ENCODE results near the genes AGTPBP1, NAA35, SPATA31E1 and NXNL2.

DNA sequence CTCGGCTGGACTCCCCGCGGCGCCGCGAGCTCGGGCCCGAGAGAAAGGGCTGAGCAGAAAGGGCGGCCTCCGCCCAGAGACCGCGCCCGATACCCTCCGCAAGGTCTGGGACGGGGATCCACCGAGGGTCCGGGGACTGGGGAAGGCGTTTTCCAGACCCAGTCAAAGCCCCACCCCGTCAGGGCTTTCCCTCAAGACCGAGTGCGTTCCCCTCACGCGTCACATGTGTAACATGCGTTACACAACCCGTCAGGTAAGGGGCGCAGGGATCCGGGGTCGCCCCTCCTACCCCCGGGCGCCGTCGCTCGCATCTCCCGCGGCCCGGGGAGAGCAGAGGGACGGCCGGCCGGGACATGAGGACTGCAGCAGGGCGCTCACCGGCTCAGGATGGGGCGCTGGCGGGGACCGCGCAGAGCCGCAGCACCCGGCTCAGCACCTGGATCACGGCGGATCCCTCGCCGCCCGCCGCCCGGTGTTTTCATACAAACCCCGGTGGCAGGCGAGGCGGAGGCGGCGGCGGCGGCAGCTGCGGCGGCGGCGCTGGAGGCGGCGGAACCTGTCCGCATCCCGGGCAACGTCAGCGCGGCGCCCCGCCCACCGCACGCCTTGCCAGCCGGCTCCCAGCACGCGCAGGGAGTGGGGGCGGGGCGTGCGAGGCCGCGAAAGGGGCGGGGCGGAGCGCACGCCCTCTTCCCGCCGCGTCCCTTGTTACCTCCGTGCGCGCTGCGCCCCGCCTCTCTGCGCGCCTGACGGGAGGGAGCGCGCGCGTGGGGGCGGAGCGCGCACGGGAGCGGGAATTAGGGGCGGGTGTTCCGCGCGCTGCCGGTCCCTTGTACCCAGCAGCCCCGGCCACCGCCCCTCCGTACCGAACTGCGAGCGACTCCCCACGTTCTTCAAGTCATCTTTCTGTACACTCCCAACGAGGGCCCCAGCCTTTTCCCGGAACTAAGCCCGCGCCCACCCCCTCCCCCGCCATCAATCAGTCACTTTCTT is at the start of gene AGTPBP1:
Gene AGTPBP1, minus strand, starts transcription at position 558 of the 993 bp plus-strand sequence.
- RRBS, result 3% methylated on average over 46 of the region's 125 CpGs

DNA sequence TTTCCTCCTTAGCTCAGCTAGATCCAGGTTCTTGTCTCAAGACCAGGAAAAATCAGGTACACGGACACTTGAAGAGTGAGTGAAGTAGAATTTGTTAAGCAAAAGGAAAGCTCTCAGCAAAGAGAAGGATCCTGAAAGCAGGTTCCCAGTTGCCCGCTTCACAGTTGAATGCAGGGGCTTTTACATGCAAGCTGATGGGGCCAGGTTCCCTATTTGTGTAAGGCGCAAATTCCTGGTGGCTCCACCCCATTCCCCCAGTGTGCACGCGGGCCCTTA is 2.6 kb upstream of the AGTPBP1 start:
- RRBS, result no CpG with 5 or more reads among the region's 5 CpGs

DNA sequence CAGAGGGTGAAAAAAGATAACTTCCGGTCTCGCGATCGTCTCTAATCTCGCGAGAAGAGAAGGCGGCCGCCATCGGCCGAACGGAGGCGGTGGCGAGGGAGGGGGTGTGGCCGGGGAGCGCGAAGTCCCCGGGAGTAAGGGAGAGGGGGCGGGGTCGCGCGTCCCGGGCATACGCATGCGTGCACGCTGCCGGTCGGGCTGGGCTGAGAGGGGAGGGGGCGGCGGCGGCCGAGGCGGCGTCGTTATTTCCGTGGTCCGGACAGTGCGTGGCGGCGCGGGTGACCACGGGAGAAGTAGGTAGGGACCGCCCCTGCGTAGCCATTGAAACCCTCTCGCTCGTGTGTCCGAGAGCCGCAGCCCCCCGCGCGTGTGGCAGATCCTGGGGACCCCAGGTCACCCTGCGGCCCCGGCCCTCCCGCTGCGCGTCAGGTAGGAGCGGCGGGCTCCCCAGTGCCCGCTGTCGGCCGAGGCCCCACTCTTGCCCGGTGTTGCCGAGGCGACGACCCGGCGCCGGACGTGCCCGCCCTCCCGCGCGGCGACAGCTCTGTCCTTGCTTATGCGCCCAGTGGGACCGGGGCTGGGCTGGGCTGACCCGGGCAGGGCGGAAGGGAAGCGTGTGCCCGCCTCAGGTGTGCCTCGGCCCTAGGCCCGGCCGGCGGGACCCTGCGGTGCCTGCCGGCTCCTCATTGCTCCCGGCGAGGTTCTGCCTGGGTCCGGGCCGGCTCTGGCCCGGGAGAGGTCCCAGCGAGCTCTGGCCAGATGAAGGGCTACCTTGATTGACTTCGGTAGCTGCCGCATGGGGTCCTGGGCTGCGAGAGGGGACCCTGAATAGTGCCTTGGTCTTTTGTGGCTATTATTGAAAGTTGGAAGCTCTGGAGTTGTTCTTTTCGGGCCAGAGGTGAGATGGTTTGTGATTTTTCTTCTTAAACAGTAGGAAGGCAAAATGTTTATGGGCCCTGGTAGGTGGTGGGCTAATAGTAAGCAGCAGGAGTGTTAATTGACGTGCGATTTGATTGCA is at the start of gene NAA35:
Gene NAA35, plus strand, starts transcription at position 170 of the 1,018 bp plus-strand sequence.
- RRBS, result 1% methylated on average over 52 of the region's 97 CpGs

DNA sequence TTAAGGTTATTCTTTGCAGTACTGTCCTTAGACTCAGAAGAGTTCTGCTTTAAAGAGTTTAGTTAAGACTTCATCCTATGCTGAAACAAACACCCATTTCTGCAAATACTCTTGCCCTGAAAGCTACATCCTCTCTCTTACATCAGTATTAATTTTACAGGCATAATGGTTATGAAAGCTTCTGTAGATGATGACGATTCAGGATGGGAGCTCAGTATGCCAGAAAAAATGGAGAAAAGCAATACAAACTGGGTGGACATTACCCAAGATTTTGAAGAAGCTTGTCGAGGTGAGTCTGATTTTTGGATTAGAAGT is 1.0 kb downstream of the NAA35 start:
- RRBS, result no CpG with 5 or more reads among the region's 2 CpGs

DNA sequence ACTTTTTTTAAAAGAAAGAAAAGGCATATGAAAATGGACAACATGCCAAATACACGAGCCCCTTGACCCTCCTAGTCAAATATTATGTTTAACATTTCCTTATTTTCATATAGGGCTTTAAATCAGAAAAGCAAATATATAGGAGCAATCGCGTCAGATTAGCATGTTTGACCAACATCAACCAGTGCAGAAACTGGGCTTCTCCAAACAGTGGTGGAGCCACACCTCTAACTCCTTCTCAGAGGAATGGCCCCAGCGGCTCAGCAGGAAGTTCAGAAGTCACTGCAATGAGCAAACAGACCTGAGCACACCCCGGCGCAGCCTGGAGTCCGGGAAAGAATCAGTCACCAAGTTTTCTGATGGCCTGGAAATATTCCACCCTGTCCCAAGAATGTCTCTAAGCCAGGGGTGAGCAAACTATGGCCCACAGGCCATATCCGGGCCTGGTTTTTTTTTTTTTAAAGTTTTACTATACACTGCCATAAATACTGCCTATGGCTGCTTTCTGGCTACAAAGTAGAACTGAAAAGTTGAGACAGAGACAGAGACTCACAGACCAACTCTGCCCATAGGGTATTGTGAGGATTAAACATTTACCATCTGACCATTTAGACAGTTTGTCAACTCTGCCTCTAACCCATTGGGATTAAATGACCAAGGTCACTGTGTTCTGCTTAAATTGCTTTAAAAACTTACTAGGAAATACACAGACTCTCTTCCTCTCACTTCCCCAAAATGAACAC is 5.5 kb downstream of the GOLM1 start:
- RRBS, result no CpG with 5 or more reads among the region's 8 CpGs

DNA sequence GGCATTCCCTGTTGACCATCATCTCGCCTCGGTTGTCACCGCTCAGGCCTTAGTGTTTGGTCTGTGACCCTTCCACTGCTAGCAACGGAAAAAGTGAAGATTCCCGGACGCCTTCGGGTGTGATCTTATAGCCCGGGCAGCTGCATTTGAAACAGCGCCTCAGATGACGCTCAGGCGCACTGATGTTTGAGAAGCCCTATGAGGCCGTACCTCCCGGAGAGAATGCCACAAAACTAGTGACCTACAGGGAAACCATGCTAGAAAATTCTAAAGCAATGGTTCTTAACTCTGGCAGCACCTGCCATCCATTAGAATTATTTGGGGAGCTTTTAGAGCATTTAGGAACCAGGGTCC is 668 bp upstream of the GOLM1 start:
- RRBS, result 5% methylated on average over 5 of the region's 13 CpGs

GRCh38 chr9:86286864-86287387 is 4.6 kb upstream of the ISCA1 start:
- RRBS, result no CpG with 5 or more reads among the region's 6 CpGs

- RRBS, result no CpG with 5 or more reads among the region's 3 CpGs
Observed at GRCh38 chr9:86355675-86356125, 1.5 kb upstream of the TUT7 start.

DNA sequence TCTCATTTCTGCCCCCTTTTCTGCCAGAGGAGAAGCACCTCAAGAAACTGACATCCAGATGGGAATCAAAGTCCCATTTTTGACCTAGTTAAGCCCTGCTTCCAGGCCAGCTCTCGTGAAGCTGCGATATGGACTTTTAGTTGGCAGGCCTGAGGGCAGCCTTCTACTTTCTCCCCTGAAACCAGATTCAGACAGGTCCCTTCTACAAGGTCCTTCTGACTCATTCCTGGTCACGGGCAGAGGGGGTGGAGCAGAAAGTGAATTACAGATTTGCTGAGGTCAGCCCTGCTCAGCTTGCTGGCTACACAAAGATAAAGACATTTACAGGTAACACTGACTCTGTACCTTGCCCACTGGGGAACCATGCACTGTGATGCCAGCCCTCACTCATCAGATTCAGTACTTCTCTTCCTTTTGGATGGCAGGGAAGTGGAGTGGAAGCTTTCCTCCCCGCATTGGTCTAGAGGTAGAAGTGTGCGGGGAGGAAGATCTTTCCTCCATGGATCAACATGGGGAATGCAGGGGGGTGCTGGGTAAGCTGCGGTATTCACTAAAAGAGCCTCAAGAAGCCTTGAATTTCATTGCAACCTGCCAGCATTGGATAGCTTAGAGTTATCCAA is 52.9 kb upstream of the TUT7 start:
- RRBS, result no CpG with 5 or more reads among the region's 6 CpGs

GRCh38 chr9:86948292-86949119 is 1.2 kb upstream of the GAS1 start:
- RRBS, result 2% methylated on average over 7 of the region's 37 CpGs

DNA sequence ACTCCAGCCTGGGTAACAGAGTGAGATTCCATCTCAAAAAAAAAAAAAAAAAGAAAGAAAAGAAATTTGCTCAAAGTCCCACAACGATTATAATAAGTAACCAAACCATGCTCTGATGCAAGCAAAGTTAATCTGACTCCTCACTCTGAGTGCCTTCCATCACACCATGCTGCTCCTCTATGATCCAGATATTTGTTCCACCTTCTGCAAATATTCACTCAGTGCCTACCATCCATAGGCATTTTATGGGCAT is 93.3 kb upstream of the DAPK1 start:
- RRBS, result no CpG with 5 or more reads among the region's 1 CpG

DNA sequence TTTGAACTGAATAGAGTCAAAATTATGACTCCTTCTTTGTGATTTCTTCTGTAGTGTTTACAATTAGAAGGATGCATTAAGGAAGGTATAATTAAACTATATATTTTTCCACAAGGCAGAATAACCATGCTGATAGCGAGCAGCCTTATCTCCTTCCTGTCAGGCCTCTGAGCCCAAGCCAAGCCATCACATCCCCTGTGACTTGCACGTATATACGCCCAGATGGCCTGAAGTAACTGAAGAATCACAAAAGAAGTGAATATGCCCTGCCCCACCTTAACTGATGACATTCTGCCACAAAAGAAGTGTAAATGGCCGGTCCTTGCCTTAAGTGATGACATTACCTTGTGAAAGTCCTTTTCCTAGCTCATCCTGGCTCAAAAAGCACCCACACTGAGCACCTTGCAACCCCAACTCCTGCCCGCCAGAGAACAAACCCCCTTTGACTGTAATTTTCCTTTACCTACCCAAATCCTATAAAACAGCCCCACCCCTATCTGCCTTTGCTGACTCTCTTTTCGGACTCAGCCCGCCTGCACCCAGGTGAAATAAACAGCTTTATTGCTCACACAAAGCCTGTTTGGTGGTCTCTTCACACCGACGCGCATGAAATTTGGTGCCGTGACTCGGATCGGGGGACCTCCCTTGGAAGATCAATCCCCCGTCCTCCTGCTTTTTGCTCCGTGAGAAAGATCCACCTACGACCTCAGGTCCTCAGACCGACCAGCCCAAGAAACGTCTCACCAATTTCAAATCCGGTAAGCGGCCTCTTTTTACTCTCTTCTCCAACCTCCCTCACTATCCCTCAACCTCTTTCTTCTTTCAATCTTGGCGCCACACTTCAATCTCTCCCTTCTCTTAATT is 86.9 kb upstream of the DAPK1 start:
- RRBS, result no CpG with 5 or more reads among the region's 21 CpGs

DNA sequence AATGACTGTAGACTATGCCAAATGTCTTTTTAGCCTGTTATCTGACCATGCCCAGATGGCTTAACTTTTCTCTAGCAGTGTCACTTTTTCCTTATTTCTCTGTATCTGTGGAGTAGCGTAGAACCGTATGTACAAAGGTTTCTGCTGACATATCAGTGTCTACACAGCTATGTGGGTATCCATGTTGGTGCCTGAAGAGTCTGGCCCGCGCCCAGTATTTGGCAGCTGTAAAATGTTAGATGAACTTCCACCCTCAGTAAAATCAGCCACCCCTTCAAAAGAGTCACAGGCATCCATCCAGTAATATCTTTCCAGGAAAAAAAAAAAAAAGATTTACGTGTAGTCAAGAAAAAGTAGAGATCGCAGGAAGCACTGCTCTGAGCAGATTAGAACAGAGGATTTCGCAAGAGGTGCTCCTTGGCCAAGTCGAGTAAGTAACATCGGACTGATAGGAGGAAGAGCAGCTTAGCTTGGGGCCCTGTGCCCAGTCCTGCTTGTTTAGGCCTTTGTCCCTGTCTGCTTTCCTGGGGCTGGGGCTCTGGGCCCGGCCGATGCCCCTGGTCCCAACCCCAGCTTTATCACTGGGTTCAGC is 21.0 kb downstream of the DAPK1 start:
- RRBS, result no CpG with 5 or more reads among the region's 11 CpGs

GRCh38 chr9:87643079-87643681 is 82.7 kb upstream of the CTSL start:
- RRBS, result no CpG with 5 or more reads among the region's 9 CpGs

DNA sequence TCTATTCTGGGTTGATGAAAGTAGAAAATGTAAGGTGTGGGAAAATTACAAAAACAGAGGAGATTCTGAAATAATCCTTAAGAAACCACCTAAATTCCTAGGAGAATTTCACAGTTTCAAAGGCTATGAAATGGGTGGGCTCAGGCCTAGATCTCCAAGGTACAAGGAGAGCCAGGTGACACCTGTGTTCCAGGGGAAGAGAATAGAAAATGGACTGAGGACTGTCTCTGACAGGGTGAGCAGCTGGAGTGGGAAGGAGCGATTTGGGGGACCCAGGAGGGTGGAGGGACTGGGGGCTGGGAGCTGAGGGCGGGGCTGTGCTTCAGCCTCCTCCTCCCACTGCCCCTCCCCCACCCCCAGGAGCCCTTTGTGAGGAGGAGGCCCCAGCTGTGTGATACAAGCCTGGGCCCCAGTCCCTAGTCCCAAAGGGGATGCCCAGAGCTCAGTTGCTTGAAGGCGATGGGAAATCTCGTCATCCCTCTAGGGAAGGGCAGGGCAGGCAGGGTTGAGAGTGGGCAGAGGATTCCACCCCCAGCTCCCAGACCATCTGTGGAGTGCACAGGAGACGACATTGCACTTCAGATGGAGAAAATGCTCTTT is at the start of gene SPATA31E1:
Gene SPATA31E1, plus strand, starts transcription at position 445 of the 600 bp plus-strand sequence.
- RRBS, result no CpG with 5 or more reads among the region's 5 CpGs

DNA sequence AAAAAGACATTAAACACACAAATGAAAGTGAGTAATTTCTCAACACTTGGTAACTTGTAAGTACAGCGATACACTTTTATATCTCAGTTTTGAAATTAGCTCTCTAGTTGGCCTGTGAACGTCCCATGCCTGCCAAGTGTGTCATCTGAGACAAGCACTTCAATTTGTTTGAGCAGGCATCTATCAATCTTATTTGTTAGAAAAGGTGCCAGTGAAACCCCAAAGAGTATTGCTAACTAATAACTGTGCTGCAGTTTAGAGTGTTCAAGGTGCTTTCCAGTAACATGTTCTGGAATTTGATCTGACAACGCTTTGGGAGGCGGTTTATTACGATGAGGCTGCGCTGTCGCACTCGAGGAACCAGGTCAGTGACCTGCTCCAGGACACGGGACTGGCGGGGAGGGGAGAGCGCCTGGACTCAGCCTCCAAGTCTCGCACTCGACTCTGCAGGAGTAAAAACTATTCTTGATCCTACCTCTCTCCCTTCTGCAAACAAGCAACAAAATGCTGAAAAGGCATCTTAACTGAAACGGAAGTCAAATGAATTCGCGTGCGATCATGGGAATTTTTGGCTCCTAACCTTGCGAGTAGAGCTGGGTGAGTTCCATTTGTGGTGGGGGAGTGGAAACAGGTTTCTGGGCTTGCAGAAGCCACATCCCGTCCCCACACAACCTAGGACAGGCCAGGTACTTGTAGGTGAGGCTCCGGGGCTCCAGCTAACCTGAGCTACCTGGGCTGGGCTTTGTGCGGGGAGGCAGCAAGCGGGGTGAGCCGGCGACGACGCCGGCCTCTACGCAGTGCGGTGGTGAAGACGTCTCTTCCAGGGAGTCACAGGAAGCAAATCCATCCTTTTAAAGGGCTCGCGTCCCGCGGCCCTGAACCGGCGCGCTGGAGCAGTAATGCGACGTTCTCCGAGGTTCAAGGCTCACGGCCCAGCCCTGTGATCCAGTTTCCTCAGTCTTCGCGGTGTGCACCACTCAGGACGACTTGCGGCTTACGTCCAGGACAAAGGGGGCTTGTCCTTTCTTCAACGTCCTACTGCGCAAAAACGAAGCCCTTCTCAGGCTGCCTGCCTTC is 826 bp upstream of the SPIN1 start:
- RRBS, result 2% methylated on average over 13 of the region's 49 CpGs

- RRBS, result no CpG with 5 or more reads among the region's 12 CpGs
Observed at GRCh38 chr9:88534887-88535033, 218 bp upstream of the NXNL2 start.

DNA sequence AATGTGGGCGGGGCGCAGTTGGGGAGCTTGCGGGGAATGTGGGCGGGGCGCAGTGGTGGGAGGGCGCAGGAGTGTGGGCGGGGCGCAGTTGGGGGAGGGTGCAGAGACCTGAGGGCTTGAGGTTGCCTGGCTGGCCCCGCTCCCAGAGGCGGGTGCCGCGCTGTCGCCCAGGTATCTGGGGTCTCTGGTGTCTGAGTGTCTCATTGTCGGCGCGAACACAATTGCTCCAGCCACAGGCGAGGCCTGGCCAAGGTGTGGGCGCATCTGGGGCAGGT is at the start of gene NXNL2:
Gene NXNL2, plus strand, starts transcription at position 145 of the 275 bp plus-strand sequence.
- RRBS, result no CpG with 5 or more reads among the region's 18 CpGs

GRCh38 chr9:88923846-88924045 is 67.5 kb upstream of the S1PR3 start:
- RRBS, result no CpG with 5 or more reads among the region's 3 CpGs

Measured in AG04449 (cell line).